Karpas-422 (cell line): ENCODE data around the genes ATP4B and GAS6.

- PRO-cap, result no peak
- RAMPAGE, long total RNA, result no peak
Measured at GRCh38 chr13:113398854-113399570, 35.1 kb upstream of the GRTP1 start.

GRCh38 chr13:113421558-113422248 is 31.6 kb downstream of the ADPRHL1 start:
- PRO-cap, result no peak
- RAMPAGE, long total RNA, result no peak

DNA sequence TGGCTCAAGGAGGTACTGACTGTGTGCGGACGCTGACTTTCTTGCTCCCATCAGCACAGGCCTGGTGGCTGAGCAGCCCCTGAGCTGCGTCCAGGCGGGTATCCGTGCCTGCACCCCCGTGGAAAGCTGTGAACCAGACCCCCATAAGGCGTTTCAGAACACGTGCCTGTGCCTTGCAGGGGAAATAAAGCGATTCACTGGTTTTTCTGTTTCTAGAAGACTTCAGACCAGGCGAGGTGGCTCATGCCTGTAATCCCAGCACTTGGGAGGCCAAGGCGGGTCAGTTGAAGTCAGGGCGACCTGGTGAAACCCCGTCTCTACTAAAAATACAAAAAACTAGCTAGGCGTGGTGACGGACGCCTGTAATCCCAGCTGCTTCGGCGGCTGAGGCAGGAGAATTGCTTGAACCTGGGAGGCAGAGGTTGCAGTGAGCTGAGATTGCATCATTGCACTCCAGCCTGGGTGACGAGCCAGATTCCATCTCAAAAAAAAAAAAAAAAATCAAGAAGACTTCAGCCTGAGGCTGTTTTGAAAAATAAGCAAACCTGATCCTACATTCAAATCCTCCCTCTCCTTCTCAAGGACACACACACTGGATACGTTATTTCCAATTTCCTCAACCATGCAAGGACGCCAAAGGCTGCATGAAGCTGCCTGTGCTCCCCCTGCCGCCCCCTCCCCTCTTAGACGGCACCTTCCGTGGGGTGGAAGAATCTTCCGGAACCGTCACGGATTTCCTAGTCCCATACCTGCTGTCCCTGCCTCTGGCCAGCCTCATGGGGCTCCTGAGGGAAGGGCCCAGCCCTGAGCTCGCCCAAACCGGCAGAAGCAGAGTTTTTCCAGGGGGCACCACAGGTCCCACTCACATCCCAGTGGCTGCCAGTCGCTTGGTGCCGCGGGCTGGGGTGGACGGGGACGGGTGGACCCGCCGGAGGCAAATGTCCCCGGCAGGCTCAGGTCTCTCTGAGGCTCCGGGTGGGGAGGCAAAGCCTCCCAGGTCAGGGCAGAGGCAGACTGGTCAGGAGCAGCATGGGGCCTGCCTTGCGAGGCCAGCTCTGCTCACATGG is 25.2 kb downstream of the ADPRHL1 start:
- PRO-cap, result no peak
- RAMPAGE, long total RNA, result no peak

GRCh38 chr13:113485165-113486151 is 5.1 kb downstream of the DCUN1D2 start:
- PRO-cap, result no peak
- RAMPAGE, long total RNA, result no peak

- PRO-cap, result no peak
- RAMPAGE, long total RNA, result no peak
Measured at GRCh38 chr13:113547554-113548032, 37.0 kb upstream of the TFDP1 start.

DNA sequence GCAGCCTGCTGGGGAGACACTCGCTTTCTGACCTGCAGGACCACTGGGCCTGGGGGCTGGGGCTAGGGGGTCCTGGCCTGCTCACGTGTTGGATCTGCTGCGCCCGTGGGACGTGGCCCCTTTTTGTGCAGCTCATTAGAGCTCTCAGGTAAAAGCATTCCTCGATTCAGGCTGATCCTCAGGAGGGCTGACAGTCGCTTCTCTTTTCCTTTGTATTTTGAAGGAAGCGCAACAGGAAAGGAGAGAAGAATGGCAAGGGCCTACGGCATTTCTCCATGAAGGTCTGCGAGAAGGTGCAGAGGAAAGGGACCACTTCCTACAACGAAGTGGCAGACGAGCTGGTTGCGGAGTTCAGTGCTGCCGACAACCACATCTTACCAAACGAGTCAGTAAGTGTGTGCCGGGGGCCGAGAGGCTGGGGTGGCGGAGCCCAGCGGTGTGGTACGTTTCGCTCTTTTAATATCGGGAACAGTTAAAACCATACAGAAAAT is 25.1 kb downstream of the ATP4B start:
- PRO-cap, result no peak
- RAMPAGE, long total RNA, result no peak

DNA sequence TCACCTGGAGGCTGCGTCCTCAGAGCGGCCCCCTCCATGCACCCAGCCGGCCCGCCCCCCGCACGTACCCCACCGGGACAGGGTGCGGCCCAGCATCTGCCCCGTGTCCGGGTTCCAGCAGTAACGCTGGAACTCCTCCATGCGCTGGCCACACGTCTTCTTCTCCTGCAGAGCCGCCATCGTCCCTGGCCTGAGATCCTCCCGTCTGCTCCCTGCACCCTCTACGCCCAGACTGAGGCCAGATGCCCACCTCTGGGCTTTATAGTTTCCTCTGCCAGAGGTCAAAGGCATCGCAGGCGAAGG is at the start of gene ATP4B:
TSS of gene ATP4B (minus strand) at position 234 of the 303 bp plus-strand sequence.
- PRO-cap, result no peak
- RAMPAGE, long total RNA, result no peak

DNA sequence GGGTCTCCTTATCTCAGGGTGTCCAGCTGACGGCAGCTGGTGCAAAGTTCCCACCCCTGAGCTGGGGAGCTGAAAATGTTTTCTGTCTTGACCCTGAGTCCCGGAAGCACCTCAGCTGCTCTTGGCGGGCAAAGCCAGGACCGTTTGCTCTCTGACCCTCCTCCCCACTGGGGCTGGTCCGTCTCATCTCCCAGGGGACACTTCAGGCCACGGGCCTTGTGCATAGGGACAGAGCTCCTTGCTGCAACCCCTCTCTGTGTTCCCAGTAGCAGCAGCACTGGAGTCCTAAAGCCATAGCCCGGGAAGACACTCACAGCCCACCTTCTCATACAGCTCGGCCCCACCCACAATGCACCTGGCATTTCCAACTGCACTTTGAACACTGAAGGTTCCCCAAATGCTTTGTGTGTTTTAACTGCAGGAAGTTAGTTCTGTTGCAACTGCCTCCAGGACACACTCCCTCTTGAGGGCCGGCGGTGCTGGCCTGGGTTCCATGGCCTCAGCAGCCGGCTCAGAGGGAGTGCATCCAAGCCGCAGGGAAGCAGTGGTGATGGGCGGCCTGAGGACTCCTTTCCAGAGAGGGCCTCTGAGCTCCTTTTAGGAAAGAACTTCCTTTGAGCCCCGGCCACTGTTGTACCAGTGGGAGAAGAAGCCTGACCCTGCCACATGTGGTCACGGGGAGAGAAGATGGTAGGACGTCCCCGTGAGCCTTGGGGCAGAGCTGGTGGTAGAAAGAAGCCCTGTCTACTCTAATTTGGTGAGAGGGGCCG is 22.8 kb upstream of the TMEM255B start:
- PRO-cap, result no peak
- RAMPAGE, long total RNA, result no peak

DNA sequence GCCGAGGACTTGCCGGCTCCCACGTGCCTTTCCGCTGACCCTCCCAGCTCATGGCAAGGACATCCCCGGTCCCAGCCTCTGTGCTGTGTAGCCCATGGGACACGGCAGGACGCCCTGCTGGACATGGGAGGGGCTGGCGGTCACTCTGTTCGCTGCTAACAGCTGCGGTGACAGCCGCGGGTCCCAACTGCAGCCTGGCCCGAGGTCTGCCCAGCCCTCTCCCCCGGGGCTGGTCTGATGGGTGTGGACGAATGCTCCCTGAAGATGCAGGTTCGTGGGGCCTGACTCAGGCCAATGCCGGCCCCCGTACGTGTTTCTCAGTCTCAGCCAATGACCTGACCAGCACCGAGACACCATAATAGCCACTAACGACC is 42.5 kb downstream of the GAS6 start:
- PRO-cap, result no peak
- RAMPAGE, long total RNA, result no peak

DNA sequence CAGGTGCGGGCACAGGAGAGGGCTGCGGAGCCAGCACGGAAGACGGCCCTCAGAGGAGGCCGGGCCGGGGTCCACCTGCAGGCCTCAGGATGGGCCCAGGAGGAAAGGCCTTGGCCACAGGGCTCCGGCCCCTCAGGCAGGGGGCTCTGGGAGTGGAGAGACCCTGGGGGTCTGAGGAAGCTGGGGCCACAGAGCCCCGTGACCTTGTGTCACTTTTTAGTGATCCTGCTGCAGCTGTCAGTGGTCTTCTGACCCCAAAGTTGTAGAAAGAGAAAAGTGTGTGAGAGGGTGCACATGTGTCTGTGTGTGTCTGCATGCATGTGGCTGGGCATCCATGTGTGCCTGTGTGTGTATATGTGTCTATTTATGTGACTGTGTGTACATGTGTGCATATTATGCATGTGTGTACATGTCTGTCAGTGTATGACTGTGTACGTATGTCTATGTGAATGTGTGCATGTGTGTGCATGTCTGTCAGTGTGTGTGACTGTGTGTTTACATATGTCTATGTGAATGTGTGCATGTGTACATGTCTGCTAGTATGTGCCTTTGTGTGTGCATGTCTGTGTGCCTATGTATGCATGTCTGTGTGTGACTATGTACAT is 5.9 kb downstream of the GAS6 start:
- PRO-cap, result no peak
- RAMPAGE, long total RNA, result no peak

DNA sequence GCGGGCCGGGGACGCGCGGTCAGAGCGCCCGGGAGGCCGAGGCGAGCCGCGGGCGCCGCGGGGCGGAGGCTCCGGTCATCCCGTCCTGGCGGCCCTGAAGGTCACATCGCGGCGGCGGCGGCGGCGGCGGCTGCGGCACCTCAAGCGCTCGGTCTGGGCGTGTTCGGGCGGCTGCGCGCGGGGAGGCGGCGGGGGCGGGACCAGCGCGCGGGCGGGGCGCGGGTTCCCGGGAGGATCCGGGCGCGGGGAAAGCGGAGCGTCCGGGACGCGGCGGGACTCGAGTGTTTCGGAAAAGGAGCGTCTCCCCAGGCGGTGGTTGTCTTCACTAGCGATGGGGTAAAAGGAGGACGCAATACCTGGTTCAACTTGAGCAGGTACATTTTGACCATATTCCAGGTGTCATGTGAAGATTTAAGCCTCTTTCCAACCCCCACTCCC is at the start of gene GAS6:
TSS of gene GAS6 (minus strand) at position 155 of the 438 bp plus-strand sequence.
- PRO-cap, result no peak
- RAMPAGE, long total RNA, result no peak

- PRO-cap, result no peak
- RAMPAGE, long total RNA, result no peak
Measured at GRCh38 chr13:114109538-114110107, 22.8 kb downstream of the RASA3 start.

- PRO-cap, result no peak
- RAMPAGE, long total RNA, result no peak
Measured at GRCh38 chr13:114167380-114167755, 11.7 kb upstream of the CFAP97D2 start.

DNA sequence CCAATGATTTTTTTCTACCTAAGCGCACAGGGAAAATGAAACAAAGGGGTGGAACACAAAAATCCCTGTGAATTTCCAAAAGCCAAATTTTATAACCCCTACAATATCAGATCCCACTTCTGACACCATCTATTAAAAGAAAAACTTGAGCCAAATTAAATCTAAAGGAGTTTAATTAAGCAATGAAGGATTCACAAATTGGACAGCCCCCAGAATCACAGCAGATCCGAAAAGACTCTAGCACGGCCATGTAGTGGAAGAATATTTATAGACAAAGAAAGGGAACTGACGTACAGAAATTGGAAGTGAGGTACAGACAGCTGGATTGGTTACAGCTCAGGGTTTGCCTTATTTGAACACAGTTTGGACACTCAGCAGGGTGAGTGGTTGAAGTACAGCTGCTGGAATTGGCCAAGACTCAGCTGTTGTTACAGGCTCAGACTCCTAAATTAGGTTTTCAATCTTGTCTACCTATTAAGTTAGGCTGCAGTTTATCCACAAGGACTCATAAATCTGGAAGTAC is 5.9 kb upstream of the CFAP97D2 start:
- PRO-cap, result no peak
- RAMPAGE, long total RNA, result no peak

GRCh38 chr13:114196081-114196688 is 17.1 kb downstream of the CFAP97D2 start:
- PRO-cap, result no peak
- RAMPAGE, long total RNA, result no peak

GRCh38 chr13:114280263-114280929 is 1.0 kb upstream of the UPF3A start:
- PRO-cap, result no peak
- RAMPAGE, long total RNA, result no peak

- PRO-cap, result no peak
- RAMPAGE, long total RNA, result start-site peak on the plus strand at chr13:114281937-114282055, 269 and 324 reads in 2 replicates
Measured at GRCh38 chr13:114281711-114282284, 397 bp downstream of the UPF3A start.

- PRO-cap, result no peak
- RAMPAGE, long total RNA, result no peak
Measured at GRCh38 chr13:114282716-114283129, 1.3 kb downstream of the UPF3A start.

GRCh38 chr13:114324837-114325167 is 10.5 kb downstream of the CHAMP1 start:
- PRO-cap, result no peak
- RAMPAGE, long total RNA, result no peak